T47D (cell line): ENCODE measurements around a stretch of chr15.

DNA sequence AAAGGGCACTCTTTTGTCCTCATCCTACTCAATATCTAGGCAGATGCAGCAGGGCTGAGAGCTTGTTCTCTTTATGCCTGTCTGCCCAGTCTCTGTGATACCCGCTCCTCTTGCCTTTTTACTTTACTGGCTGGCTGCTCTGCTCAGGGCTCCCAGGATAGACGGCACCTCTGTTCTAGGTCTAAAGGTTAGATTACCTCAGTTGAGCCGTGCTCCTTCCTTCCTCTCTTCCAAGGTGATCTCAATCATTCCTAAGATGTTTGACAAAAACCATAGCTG is 134.7 kb downstream of the GABRB3 start:
- RRBS: no CpG with 5 or more reads among the region's 3 CpGs

GRCh38 chr15:27070970-27071492 is 100.0 kb downstream of the GABRG3 start:
- RRBS: no CpG with 5 or more reads among the region's 8 CpGs

- RRBS: 45% methylated on average over 5 of the region's 25 CpGs
Observed at GRCh38 chr15:27088723-27089653, 118.0 kb downstream of the GABRG3 start.

GRCh38 chr15:27573715-27574568 is 525.2 kb downstream of the OCA2 start:
- RRBS: no CpG with 5 or more reads among the region's 32 CpGs

GRCh38 chr15:28107130-28107638 is 8.1 kb upstream of the OCA2 start:
- RRBS: 3% methylated on average over 16 of the region's 39 CpGs

GRCh38 chr15:28222541-28223080 is 99.4 kb downstream of the HERC2 start:
- RRBS: no CpG with 5 or more reads among the region's 7 CpGs

GRCh38 chr15:29103742-29104323 is 165.8 kb downstream of the NSMCE3 start:
- RRBS: 2% methylated on average over 20 of the region's 39 CpGs

DNA sequence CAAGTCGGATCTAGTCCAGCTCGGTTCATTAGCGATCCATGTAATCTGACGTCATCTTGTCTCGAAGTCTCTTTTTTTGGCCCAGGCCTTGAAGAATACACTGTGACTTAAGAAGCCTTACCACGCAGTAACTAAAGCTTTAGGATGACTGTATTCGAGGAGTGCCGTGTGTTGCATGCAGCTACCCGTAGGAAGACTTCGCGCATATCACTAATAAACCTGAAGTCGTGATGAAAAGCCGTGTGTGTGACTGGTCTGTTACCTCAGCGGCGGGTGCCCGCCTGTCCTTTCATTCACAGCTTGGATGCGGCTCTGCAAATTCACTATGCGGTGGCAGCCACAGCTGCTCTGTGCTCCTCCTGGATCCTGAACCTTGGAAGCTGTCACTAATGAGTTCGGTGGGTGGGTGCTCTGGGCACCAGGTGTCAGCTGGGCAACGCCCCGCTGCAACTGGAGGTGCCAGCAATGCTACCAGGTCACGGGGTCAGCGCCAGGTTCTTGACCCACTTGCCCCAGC is 151.5 kb downstream of the NSMCE3 start:
- RRBS: no CpG with 5 or more reads among the region's 23 CpGs

GRCh38 chr15:29224196-29224714 is 45.4 kb downstream of the NSMCE3 start:
- RRBS: no CpG with 5 or more reads among the region's 13 CpGs

DNA sequence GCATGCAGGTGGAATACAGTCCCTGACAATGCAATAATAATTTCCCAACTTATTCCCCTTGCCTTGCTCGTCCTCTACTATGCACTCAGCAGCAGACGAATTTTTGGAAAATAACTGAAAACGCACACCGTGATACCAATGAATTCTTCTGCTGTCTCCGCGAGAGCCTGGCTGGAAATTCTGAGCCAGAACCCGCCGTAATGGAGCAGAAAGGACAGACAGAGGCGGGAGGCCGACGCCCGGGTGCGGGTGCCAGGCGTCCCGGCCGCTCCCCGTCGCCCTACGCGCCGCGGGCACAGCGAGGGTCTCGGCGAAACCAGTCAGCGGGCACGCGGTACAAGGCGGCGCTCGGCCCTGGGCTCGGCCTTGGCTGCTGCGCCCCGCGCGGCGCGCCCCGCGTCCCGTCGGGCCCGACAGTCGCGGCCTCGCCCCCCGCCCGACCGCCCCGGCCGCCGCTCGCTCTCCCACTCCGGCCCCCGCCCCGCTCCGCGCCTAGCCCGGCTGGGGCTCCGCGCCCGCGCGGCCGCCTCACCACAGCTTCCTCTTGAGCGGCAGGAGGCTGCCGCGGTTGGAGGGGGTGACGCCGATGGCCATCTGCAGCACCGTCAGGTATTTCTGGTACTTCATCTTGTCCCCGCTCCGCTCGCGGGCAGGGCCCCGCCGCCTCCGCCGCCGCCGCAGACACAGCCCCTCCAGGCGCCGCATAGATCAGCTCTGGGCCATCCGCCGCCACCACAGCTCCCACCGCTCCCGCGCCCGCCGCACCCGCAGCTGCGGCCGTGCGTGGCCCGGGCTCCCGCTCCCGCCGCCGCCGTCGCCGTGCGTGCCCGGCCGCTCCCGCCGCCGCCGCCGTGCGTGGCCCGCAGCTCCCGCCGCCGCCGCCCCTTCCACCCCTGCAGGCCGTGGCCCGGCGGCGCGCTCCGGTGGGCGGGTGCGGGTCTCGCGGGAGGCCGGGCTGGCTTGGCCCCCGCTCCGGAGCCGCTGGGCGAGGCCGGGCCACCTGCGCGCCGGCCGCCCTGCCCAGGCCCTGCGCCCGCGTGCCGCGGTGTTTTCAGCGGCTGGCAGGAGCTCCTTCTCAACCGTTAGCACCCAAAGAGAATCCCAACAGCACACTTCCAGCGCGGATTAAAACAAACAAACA is 114.2 kb upstream of the GOLGA8J start:
- RRBS: 92% methylated on average over 17 of the region's 145 CpGs

GRCh38 chr15:30044297-30044689 is 38.5 kb upstream of the GOLGA8J start:
- RRBS: 67% methylated on average over 13 of the region's 36 CpGs

GRCh38 chr15:30045637-30046277 is 37.0 kb upstream of the GOLGA8J start:
- RRBS: 17% methylated on average over 4 of the region's 15 CpGs

GRCh38 chr15:30477574-30478542 is 63.8 kb upstream of the GOLGA8R start:
- RRBS: no CpG with 5 or more reads among the region's 13 CpGs

- RRBS: no CpG with 5 or more reads among the region's 66 CpGs
Observed at GRCh38 chr15:30572528-30573250, 20.8 kb downstream of the GOLGA8Q start.

- RRBS: no CpG with 5 or more reads among the region's 11 CpGs
Observed at GRCh38 chr15:30922387-30923138, 18.8 kb downstream of the FAN1 start.

- RRBS: no CpG with 5 or more reads among the region's 1 CpG
Observed at GRCh38 chr15:30992372-30992518, 817 bp upstream of the MTMR10 start.

DNA sequence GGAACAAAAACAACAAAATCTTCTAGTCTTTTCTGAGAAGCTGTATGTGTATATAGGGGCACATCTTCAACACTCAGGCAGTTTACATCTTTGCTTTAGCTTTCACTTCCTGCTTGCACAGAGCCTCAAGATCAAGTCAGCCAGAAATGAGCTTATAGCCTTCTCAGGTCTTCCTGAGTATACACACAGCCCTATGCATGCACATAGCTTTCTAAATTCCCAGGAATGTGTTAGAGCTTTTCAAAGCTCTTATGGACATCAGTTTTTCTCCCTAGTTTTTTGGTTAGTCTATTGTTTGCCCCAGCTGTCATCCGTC is 22.4 kb upstream of the MTMR10 start:
- RRBS: no CpG with 5 or more reads among the region's 1 CpG

- RRBS: no CpG with 5 or more reads among the region's 2 CpGs
Observed at GRCh38 chr15:31031715-31032195, 40.3 kb upstream of the MTMR10 start.

GRCh38 chr15:31080299-31081085 is 21.0 kb downstream of the TRPM1 start:
- RRBS: no CpG with 5 or more reads among the region's 34 CpGs

DNA sequence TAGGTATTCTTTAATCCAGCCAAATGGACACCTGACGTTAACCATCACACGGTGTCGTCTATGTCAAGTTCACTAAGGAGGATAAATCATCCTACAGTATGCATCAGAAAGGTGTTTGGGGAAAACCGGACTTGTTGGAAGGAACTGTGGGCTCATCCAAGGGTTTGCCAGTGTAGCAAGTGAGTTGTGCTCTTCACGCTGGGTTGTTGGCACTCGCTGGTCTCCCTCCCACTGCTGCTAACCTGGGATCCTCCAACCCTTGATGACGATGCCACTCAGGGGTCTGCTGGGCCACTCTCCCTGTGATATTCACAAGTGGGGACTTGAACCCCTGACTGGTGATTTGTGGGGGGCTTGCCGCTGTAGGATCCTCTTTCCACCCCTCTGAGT is 102.7 kb upstream of the TRPM1 start:
- RRBS: no CpG with 5 or more reads among the region's 8 CpGs